Breast epithelium (tissue), 2 donors: ENCODE measurements around a stretch of chr16.

DNA sequence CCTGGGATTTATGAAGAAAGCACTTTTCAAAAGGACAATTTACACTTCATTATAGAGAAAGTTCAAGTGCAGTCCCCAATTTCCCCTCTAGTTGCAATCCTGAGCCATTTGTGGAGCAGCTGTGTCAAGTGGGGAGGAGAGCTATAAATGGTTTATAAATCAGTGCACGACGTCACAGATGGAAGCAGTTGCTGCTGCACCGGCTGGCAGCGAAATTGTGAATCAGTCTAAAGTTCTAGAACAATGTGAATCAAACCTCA lies 26.6 kb upstream of the C16orf87 start:
- PRO-cap: no peak
- RAMPAGE, long total RNA, 2 experiments: no peak in any of the 2 experiments

GRCh38 chr16:46956320-46957472 lies 16.8 kb downstream of the DNAJA2 start:
- PRO-cap: no peak
- RAMPAGE, long total RNA, 2 experiments: no peak in any of the 2 experiments

DNA sequence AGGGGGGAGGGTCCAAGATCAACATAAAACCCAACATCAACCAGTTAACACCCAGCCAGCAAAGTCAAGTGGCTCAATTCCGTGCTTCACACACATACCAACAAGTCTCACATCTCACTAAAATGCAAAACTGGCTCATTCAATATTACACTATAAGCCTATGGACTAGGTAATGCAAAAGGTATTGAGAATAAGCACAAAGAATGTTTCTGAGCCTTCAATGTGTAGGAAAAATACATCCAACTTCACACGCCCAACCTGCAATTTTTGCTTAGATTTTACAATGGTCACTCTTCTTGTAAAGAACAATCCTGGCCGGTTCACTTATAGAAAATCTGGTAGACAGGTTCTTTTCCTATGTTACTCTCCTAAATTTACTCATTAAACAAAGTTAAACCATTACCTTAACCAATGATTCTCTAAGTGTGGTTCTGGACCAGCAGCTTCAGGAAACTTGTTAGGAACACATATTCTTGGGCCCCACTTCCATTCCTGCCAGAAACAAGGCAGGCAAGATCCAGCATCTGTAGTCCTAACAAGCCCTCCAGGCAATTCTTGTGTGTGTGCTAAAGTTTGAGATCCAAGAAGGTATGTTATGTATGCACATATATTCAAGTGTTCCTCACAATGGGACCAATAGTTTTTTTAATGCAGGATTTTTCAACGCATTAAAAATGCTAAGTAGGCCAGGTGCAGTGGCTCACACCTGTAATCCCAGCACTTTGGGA lies 13.5 kb downstream of the DNAJA2 start:
- PRO-cap: no peak
- RAMPAGE, long total RNA, 2 experiments: no peak in any of the 2 experiments

GRCh38 chr16:46976452-46977011 lies 3.1 kb upstream of the DNAJA2 start:
- PRO-cap: no peak
- RAMPAGE, long total RNA, 2 experiments: no peak in any of the 2 experiments

DNA sequence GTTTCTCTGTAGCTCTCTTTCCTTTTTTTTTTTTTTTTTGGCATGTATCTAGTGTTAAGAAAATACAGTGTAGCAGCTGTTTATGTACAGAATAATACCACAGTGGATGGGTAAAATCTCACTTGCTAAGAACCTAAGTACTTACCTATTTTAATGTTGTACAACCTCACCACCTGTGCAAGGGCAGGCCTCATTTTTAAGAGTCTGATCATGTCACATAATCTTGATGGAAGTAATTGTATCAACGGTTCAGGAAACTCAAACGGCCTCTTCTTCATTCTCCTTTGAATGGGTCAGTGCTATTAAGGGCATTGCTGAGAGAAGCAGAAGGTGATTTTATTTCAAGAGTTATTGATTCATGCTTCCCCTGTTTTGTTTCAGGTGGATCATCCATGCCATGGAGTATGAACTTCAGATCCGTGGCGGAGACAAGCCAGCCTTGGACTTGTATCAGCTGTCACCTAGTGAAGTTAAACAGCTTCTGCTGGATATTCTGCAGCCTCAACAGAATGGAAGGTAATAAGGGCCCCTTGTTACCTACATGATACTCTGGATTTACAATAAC lies 227.6 kb downstream of the PHKB start:
- PRO-cap: no peak
- RAMPAGE, long total RNA, 2 experiments: no peak in any of the 2 experiments

DNA sequence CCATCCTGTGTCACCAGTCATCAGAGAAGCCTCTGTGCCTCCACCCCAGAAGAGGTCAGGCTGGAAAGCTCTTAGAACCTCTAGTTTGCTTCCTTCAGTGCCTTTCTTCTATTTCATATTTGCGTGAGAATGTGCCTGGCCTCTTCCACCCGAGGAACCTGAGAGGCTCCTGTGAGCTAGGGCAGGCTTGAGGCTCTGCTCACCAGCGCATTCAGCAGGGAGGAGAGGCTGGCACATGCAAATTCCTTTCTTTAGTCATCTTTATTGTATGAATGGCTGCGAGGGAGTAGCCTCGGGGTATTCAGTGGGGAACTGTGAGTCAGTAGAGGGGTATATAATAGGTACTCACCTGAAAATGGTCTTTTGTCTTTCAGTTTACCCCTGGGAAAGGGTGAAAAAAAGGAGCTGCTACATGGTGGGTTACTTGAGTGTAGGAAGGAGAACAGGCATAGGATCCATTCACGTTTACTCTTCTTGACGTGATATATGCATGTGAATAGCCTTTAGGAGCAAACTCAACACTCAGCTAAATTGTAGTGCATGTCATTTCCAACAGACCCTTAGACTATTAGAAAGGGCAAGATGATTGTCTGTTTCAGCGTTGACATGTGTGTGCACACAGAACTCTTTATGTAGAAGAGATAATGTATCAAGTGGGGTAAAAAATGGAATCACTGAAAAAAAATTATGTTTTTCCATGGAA lies 268.2 kb downstream of the ABCC12 start:
- PRO-cap: no peak
- RAMPAGE, long total RNA, 2 experiments: no peak in any of the 2 experiments

GRCh38 chr16:48245637-48246002 lies 1.5 kb downstream of the LONP2 start:
- PRO-cap: no peak
- RAMPAGE, long total RNA, 2 experiments: no peak in any of the 2 experiments

GRCh38 chr16:48275926-48276546 lies 28.7 kb upstream of the ABCC11 start:
- PRO-cap: no peak
- RAMPAGE, long total RNA, 2 experiments: no peak in any of the 2 experiments

DNA sequence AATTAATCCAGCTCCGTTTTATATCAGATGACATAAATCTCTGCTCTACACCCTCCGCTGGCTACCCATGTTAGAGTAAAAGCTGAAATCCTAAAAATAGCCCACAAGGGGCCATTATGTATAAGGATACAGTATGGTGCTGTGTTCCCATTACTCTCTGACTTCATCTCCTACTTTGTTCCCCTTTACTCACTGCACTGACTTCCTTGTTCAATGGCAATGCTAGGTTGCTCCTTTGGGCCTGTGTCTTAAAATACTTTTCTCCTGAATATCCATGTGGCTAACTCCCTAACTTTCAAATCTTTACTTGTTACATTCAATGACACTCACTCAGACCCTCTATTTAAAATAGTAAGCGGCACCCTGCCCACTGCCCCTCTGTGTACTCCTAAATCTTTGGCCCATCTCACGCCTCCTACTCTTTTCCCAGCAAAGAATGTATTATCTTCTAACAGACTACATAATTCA lies 11.5 kb downstream of the SIAH1 start:
- PRO-cap: no peak
- RAMPAGE, long total RNA, 2 experiments: no peak in any of the 2 experiments

DNA sequence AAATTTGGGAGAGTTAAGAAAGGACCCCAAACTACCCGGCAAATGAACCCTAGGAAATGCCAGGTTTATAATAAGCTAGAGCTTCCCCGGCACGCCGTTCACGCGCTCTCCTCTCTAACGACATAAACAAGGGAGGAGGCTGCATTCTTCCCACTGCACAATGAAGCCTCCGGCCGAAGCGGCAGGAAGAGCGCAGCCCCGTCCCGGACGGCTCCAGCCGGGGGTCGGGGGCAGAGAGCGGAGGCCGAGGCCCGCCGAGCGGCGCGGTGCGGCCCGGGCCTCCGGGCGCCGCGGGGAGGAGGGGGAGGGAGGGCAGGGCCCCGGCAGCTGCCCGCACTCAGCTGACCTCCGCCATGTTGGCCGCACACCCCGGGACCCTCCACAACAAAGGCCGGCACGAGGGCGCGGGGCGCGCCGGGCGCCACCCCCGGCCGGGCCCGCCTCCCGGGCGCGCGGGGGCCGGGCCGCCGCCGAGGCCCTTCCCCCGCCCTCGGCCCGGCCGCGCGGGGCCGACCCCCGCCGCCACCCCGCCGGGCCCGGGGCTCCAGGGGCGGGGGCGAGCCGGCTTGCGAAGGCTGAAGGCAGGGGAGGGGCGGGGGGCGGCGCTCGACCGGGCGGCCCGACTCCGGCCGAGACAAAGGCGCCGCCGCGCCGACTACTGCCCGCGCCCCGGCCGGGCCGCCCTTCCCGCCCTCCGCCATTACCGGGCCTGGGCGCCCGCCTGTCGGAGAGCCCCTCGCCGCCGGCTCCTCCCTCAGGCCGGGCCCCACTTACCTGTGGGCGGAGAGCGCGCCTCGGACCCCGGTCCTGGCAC lies 576 bp downstream of the SIAH1 start:
- PRO-cap: bidirectional peak, plus-strand start at position 216 of the sequence, minus-strand start at position 111 of the sequence; bidirectional peak, plus-strand start at position 622 of the sequence, minus-strand start at position 383 of the sequence; unidirectional peak, minus-strand start at position 702 of the sequence
- RAMPAGE, long total RNA, 2 experiments: no peak in any of the 2 experiments

DNA sequence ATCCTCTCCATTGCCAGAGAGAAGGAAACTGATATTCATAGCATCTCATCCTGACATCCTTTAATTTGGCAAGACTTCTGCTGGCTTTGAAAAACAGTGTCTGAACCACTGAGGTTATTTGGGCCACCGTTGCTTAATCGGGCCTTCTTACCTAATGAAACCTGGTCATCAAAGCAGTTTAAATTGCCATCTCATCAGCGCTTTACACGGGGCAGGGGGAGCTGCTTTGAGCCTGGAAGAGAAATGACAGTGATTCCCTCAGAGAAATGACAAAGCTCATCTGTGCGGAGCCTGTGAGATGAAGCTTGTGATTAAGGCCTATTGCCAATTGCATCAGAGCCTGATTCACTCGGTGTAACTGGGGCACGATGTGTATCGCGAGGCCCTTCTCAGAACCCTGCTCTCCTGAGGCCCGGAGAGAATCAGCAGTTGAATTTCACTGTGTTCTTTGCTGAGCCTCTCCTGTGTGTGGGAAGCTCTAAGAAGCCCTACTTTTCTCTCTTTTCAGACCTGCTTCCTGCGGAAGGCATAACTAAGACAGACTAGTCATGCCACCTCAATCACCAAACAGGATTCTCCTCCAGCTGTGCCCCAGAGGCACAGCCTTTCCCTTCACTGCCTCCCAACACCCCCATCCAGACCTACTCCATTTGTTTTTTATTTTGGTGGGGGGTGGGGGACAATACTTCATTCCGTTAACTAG lies 8.7 kb upstream of the SIAH1 start:
- PRO-cap: no peak
- RAMPAGE, long total RNA, 2 experiments: no peak in any of the 2 experiments

DNA sequence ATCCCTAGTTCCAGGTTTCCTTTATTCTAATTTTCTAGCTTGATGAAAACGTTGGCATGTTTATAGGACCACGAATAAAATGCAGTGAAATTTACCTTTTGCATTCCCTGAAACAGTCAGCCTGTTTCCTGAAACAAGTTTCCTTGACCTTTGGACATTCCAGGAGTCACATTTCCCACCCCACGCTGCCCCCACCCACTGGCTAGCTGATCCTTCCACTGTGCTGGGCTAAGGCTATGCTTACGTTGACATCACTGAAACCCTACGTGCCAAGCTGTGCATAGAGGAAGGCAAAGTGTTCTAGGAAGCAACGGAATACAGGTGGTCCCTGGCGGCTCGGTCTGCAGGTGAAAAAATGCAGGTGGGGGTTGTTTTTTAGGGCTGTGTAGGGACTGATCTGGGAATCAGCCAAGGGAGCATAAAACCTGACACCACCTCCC lies 83.9 kb downstream of the N4BP1 start:
- PRO-cap: no peak
- RAMPAGE, long total RNA, 2 experiments: no peak in any of the 2 experiments

DNA sequence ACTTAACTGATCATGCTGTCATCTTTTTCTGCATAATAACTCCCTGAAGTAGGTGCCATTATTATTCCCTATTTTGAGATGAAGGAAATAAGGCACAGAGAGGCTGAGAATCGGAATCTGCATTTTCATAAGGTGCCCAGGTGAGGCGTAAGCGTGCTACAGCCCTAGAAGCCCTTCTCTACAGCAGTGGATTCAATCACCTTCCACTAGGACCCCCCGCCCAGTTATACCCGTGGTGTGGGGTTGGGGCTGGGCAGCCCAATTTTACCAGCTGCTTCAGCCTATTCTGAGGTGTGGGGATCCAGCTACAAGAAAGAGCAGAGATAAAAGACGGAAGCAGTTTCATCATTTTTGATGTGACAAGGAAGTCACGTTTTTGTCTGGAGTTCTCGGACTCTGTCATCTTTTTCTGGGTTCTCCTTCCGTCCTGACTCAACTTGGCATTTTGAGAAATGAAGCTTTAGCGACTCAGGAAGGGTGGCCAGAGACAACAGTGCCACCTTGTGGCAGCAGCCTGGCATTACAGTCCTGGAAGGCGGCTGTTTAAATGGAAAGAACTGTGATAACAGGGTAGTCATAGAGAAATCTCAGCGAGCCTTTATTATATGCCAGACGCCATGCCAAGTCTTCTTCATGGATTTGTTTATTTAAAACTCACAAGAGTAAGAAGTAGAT lies 20.3 kb upstream of the N4BP1 start:
- PRO-cap: no peak
- RAMPAGE, long total RNA, 2 experiments: no peak in any of the 2 experiments

DNA sequence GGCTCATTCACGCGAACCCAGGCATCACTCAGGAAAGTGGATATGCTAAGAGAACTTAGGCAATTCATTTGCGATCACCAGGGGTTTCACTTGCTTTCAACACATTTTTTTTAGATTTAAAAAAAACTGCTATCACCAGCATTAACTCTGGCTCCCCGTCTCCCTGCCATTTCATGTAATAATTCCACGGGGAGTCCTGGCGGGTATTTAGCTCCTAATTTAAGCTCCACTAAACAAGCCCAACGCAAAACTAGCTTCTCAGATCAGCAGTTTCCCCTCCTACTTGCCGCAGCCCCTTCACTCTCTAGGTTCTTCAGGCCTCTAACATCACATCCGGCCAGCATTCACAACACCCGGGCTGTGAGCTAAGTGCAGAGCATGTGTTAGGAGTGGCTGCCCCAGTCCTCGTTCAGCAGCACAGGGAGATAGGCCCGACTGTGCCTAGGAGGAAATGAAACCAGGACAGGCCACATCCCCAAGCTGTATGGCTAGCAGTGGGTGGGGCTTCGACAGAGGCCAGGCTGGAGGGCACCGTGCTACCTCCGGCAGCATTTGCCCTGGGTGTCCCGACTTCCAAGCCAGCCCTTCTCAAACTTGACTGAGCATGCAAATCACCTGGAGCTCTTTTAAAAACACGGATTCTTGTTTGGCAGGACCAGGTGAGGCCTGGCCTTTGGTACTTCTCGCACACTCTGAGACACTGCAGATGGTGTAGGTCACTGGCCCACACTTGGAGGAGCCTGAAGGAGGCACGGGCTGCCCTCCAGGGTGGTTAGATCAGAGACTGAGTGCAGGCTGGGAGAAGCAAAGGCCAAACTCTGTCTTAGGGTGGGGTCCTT lies 201.8 kb downstream of the C16orf78 start:
- PRO-cap: no peak
- RAMPAGE, long total RNA, 2 experiments: no peak in any of the 2 experiments

DNA sequence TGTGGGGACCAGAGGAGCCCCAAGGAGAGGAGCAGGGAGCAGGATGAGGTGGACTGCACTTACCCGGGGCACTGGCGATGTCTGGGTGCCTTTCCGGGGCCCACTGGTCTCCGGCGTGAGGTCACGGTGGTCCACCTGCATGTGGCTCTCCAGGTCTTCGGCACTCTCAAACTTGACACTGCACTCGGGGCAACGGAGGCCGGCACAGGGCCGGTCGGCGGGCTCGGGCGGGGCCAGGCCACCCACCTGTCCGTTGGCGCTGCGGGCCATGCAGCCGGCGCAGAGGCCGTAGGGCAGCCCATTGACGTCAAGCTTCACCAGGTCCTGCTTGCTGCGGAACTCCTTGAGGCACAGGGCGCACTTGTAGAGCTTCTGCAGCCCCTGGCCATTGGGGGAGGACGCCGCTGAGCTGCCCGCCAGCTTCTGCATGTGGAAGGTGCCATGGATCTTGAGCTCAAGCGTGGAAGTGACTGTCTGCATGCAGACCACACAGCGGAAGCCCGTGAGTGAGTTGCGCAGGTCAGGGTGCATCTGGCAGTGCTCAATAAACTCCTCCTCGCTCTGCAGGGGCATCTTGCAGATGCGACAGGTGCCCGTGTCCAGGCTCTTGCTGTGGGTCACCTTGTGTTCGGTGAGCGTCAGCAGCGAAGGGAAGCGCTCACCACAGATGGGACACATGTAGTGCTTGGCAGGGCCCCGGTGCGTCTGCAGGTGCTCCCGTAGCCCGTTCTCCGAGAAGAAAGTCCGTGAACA lies 220.1 kb downstream of the ZNF423 start:
- PRO-cap: no peak
- RAMPAGE, long total RNA, 2 experiments: no peak in any of the 2 experiments

GRCh38 chr16:49700286-49700443 lies 155.7 kb downstream of the ZNF423 start:
- PRO-cap: no peak
- RAMPAGE, long total RNA, 2 experiments: no peak in any of the 2 experiments

- PRO-cap: no peak
- RAMPAGE, long total RNA, 2 experiments: no peak in any of the 2 experiments
These were observed 27.0 kb downstream of the ZNF423 start for GRCh38 chr16:49828824-49829458.

GRCh38 chr16:49832837-49833753 lies 22.8 kb downstream of the ZNF423 start:
- PRO-cap: no peak
- RAMPAGE, long total RNA, 2 experiments: no peak in any of the 2 experiments

GRCh38 chr16:49835177-49835612 lies 20.7 kb downstream of the ZNF423 start:
- PRO-cap: no peak
- RAMPAGE, long total RNA, 2 experiments: no peak in any of the 2 experiments

GRCh38 chr16:49856444-49857587 lies 904 bp upstream of the ZNF423 start:
- PRO-cap: no peak
- RAMPAGE, long total RNA, 2 experiments: no peak in any of the 2 experiments